ENCODE measurements around the genes SPNS1 and LAT.

DNA sequence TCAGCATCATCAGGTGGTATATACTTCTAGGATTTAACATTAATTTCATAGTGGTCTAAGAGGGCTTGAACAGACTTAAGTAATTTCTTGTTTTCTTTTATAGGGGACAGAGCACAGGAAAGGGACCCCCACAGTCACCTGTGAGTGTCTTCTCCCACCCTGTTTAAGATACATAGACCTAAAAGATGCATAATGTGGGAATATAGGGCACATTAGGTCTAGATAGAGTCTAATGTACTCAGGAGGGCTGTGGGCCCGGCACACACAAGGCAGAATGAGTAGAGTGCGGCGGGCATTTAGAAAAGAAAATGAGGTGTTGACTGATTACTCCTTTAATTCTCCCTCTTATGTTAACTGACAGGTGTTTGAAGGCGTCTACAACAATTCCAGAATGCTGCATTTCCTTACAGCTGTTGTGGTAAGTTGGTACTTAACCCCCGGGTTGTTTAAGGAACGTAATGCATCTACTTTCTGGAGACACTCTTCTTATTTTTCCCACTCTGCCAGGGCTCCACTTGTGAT, 2.5 kb downstream of the ATXN2L start:
- PRO-cap = no peak
- RAMPAGE, long total RNA, 4 experiments = no peak in any of the 4 experiments

DNA sequence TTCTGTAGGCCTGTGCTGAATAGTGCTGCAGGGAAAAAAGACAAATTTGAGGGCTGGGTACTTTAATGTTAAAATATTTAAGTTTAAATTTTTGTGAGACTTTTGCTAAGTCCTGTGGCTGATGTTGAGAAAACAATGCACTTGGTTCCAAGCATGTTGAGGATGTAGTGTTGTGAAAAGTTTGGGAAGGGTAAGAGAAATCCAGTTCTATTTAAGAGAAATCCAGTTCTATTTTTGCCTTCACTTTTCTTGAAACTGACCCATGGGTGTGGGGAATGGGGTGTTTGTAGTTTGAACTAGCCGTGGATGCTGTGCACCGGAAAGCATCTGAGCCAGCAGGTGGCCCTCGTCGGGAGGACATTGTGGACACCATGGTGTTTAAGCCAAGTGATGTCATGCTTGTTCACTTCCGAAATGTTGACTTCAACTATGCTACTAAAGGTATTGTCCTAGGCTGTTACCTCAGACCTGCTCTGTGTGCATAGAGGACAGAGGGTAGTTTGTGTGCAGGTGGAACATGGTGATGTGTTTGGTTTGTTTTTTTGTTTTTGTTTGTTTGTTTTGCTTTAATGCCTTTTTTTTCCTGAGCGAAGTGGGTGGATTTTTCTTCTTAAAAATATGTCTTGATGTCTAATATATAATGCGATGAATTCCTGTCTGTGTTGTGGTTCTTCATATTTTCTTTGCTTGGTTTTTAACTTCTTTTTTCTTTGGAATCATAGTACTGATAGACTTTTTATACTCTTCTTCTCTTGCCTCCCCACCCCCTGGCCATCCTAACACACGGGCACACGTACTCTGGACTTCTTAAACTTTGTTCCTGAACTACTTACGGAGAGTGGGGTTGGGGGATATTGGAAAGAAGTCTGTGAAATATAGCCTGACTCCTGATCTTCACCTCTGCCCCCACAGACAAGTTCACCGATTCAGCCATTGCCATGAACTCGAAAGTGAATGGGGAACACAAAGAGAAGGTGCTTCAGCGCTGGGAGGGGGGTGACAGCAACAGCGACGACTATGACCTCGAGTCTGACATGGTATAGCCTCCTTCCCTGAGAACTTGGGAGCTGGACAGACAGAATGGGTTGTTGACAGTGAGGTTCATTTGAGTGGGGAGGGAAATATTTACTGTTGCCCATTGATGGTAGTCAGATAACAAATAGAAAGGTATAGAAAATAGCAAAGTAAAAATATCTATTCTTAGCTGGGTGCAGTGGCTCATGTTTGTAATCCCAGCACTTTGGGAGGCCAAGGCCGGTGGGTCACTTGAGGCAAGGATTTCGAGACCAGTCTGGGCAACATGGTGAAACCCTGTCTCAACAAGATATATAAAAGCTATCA, 3.6 kb downstream of the ATXN2L start:
- PRO-cap = no peak
- RAMPAGE, long total RNA, 4 experiments = start-site peak on the plus strand in 2 of 4 experiments, centred at positions 175 to 390 of the sequence, 16 to 21 reads per replicate

DNA sequence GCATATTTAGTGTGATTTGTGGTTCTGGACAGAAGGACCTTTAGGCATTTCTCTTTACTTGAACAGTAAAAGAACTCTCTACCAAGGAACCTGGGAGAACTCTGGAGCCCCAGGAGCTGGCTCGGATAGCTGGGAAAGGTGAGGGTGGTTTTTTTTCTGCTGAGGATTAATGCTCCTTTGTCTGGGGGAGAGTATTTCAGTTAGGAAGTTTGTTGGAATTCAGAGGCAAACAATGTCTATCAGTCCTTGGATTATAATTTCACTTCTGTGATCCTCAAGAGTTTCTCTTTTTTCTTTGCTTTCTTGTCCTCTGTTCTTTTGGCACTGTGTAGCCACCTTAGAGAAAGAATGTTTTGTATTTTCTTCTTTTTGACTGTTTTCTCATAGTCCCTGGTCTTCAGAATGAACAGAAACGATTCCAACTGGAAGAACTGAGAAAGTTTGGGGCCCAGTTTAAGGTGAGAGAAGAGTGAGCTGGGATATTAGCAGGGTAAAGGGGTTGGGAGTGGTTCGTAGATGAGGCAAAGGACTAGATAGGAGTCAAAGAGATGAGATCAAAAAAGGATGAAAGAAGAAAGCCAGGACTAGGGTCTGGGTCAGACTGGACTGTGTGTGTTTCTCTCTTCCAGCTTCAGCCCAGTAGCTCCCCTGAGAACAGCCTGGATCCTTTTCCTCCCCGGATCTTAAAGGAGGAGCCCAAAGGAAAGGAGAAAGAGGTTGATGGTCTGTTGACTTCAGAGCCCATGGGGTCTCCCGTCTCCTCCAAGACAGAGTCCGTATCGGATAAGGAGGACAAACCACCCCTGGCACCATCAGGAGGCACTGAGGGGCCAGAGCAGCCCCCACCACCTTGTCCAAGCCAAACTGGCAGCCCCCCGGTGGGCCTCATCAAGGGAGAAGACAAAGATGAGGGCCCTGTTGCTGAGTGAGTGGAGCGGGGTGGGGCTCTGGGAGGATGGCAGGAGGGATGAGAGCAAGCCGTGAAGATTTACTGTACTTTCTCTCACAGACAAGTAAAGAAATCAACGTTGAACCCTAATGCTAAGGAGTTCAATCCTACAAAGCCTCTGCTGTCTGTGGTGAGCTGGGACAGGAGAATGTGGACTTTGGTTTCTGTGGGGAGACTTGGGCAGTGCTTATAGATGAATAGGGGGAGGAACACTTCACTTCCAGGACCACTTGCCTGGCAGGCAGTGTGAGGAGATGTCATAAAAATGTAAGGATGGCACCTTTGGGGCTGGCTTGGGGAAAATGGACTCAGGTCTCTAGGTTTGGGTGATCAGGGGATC, 10.1 kb downstream of the ATXN2L start:
- PRO-cap = no peak
- RAMPAGE, long total RNA, 4 experiments = no peak in any of the 4 experiments

- PRO-cap = no peak
- RAMPAGE, long total RNA, 4 experiments = no peak in any of the 4 experiments
These were observed 11.5 kb downstream of the ATXN2L start for GRCh38 chr16:28833871-28835043.

GRCh38 chr16:28838771-28839735, 7.1 kb downstream of the TUFM start:
- PRO-cap = no peak
- RAMPAGE, long total RNA, 4 experiments = start-site peak on the plus strand in 1 of 4 experiments, at chr16:28839459-28839524 at its widest, 6 reads per replicate

- PRO-cap = no peak
- RAMPAGE, long total RNA, 4 experiments = start-site peak on the plus strand in 1 of 4 experiments, at chr16:28859472-28859493 at its widest, 5 reads per replicate
These were observed 4.5 kb upstream of the SH2B1 start for GRCh38 chr16:28859137-28859600.

- PRO-cap = no peak
- RAMPAGE, long total RNA, 4 experiments = start-site peak on the plus strand in 1 of 4 experiments, at chr16:28866588-28866862 at its widest, 24 to 44 reads per replicate
These were observed 3.0 kb downstream of the SH2B1 start for GRCh38 chr16:28866358-28867284.

DNA sequence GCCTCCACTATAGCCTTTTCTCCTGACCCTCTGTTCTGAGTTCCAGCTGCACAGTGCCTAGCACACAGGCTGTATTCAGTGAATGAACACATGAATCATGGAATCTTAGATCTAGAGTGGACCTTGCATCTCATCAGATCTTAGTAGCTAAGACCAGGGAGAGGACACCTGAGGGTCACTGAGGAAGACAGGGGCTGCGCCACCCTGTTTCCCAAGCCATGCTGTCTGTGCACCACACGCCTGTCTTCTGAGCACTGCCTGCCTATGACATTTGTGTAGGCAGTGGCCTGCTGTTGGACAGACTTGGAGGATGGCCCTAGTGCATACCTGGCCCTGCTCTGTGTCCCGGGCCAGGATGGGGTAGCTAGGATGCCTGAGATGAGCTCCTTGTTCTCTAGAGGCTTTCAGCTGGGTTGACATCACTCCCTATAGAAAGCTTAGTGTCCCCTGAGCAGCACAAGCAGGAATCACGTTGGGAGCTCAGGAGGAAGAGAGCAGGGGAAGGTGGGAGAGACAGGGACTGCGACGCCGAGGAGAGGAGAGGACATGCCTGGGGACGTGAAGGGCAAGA, 6.3 kb downstream of the SH2B1 start:
- PRO-cap = no peak
- RAMPAGE, long total RNA, 4 experiments = start-site peak on the plus strand in 1 of 4 experiments, centred at positions 182 to 428 of the sequence, 5 to 8 reads per replicate

GRCh38 chr16:28876152-28876624, 2.1 kb upstream of the ATP2A1 start:
- PRO-cap = no peak
- RAMPAGE, long total RNA, 4 experiments = no peak in any of the 4 experiments

DNA sequence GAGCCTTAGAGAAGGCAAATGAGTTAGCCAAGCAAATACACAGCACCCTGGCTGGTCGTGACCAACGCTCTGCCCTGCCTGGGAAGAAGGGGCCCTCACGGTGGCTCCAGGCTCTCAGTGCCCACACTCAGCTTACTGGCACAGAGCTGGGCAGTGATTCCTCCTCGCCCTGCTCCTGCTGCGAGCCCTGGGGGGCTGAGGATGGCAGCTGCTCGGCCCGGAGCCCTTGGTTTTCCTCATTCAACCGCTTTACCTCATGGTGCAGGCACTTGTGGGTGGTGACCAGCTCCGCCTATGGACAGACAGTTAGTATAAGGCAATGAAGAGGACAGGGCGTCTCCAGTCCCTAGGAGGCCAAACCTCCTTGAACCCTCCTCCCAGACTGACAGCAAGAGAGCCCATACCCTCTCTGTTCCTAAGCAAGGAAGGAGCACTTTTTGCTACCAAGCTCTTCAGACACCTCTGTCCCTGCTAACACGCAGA, 16.5 kb downstream of the RABEP2 start:
- PRO-cap = no peak
- RAMPAGE, long total RNA, 4 experiments = start-site peak on the minus strand in 1 of 4 experiments, centred at position 209 of the sequence, 31 reads per replicate

GRCh38 chr16:28973852-28974998, at the start of gene SPNS1:
TSS of gene SPNS1 (plus strand) at chr16:28974778.
- PRO-cap = bidirectional peak, plus-strand start at chr16:28974804, minus-strand start at chr16:28974678
- RAMPAGE, long total RNA, 4 experiments = start-site peak on the plus strand in 3 of 4 experiments, at chr16:28974761-28974796 at its widest, 31 to 57 reads per replicate

- PRO-cap = no peak
- RAMPAGE, long total RNA, 4 experiments = no peak in any of the 4 experiments
These were observed 593 bp downstream of the SPNS1 start for GRCh38 chr16:28974999-28975742.

- PRO-cap = no peak
- RAMPAGE, long total RNA, 4 experiments = no peak in any of the 4 experiments
These were observed at the start of gene LAT for GRCh38 chr16:28984215-28985473. TSS of gene LAT (plus strand) at chr16:28985052.

DNA sequence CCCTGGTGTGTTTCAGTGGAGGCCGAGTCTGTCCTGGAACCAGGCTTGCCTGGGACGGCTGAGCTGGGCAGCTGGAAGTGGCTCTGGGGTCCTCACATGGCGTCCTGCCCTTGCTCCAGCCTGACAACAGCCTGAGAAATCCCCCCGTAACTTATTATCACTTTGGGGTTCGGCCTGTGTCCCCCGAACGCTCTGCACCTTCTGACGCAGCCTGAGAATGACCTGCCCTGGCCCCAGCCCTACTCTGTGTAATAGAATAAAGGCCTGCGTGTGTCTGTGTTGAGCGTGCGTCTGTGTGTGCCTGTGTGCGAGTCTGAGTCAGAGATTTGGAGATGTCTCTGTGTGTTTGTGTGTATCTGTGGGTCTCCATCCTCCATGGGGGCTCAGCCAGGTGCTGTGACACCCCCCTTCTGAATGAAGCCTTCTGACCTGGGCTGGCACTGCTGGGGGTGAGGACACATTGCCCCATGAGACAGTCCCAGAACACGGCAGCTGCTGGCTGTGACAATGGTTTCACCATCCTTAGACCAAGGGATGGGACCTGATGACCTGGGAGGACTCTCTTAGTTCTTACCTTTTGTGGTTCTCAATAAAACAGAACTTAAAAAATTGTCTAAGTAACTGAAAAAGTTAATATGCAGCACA, 5.4 kb downstream of the LAT start:
- PRO-cap = no peak
- RAMPAGE, long total RNA, 4 experiments = no peak in any of the 4 experiments

- PRO-cap = no peak
- RAMPAGE, long total RNA, 4 experiments = no peak in any of the 4 experiments
These were observed 24.4 kb downstream of the LAT start for GRCh38 chr16:29009134-29009761.

GRCh38 chr16:29131316-29131828, 146.5 kb downstream of the LAT start:
- PRO-cap = no peak
- RAMPAGE, long total RNA, 4 experiments = no peak in any of the 4 experiments

GRCh38 chr16:29146989-29147488, 162.2 kb downstream of the LAT start:
- PRO-cap = no peak
- RAMPAGE, long total RNA, 4 experiments = no peak in any of the 4 experiments

DNA sequence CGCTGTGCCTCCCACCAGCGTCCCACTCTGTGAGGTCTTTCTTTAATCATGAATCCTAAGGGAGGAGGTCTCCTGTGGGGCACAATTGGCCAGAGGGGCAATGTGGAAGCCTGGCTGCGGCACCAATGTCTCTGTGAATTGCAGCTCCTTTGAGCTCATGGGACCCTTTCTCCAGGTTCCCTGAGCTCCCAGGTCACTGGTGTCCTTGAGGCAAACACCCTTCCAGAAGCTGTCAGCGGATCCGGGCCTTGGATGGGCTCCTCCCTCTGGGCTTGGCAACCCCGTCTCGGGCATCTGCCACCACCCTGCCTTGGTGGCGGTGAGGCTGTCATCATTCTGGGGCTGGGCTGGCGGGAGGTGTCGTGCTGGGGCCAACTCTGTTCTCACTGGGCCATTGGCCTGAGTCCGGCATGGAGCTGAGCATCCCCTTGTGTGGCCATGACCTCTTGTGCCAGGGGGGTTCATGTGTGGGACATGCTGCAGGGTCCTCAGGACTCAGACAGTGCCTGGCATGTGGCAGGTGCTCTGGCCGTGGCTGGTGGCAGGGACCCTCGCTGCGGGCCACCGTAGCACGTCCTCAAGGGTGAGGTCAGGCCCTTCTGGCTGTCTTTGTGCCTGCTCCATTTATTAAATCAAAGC, 197.6 kb downstream of the LAT start:
- PRO-cap = no peak
- RAMPAGE, long total RNA, 4 experiments = no peak in any of the 4 experiments

GRCh38 chr16:29273025-29273492, 133.5 kb downstream of the NPIPB11 start:
- PRO-cap = no peak
- RAMPAGE, long total RNA, 4 experiments = no peak in any of the 4 experiments

DNA sequence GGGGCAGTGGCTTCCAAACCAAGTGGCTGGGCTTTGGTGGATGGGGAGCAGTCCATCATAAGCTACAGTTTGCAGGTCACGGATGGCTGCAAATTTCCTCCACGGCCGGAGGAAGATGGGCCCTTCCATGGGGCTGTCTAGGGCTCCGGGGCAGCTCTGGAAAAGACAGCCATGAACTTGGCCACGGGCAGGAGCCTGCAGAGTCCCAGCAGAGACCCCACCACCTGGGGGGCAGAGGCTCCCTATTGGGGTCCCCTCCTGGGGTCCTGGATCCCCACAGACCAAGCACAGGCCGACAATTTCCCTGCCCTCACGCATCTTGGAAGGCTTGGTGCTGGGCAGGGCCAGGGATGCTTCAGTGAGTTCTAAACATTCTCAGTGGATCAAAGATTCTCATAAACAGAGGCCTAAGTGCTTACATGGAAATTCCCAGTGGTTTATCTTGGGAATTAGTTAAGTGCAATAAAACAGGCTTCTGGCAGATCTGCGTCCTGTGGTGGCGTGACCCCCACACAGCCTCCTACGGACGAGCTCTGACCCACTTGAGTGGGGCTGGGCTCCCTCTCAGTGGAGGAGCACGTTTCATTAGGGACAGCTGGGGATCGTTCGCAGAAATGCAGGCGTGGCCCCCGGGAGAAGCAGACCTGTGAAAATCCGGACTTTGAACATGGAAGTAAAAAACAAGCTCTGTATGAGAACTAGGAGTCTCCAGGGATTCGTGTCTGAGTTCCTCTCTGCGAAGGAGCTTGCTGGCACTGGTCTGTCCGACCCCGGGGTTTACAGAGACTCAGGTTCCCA, 117.9 kb downstream of the NPIPB11 start:
- PRO-cap = no peak
- RAMPAGE, long total RNA, 4 experiments = no peak in any of the 4 experiments

All from suprapubic skin (tissue), 4 donors.